ENCODE results near the genes PLK5 and REXO1.

DNA sequence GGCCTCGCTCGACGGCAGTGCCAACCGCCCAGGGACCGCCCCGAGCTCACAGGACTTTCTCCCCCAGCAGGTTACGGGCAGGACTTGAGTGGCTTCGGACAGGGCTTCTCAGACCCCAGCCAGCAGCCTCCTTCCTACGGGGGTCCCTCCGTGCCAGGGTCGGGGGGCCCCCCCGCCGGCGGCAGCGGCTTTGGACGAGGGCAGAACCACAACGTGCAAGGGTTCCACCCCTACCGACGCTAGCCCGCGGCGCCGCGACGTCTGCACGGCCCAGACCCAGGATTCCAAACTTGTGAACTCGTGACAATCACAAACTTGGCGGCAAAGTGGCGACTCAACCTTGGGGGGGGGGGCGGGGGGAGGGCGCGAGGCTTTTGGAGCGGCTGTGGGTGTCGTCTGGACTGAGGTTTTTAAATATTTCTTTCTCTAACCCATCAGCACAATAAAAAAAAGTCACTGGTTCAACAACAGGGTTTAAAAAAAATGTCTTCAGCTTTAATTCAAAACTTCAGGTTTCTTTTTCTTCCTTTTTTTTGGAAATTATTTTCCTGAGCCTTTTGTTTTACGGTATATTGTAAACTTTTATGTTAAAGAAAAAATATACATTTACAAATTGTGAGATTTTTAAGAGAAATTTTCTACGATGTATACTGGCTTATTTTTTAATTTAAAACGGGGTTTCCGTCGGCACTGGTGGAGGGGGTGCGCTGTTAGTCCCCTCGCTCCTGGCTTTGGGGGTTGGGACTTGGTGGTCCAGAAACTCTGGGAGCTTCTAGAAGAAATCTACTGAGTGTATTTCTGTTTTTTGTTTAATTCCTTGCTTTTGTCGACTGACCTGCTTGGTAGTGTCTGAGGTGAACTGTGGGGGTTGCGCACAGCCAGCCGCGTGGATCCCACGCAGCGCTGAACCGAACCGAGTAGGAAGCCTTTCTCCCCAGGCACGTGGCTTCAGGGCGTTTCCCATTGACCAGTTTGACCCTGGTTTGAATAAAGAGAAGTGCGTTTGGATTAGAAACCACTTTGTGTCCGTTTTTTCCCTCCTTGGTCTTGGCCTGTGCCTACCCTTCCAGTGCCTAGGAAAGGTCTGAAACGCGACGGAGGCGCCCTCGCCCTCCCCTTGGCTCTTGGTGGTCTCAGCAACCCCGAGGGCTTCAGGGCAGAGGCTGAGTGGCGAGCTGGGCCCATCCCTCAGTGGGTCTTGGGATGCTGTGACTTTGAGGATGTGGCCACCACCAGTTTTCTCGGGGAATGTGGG is 3.1 kb upstream of the RPS15 start:
- PRO-cap: no peak

- PRO-cap: no peak
Measured at GRCh38 chr19:1523595-1524184, at the start of gene PLK5. TSS of gene PLK5 (plus strand) at chr19:1524077.

GRCh38 chr19:1566866-1567397 is 1.2 kb downstream of the MEX3D start:
- PRO-cap: unidirectional peak, minus-strand start at chr19:1567300

GRCh38 chr19:1591304-1592091 is 1.2 kb downstream of the MBD3 start:
- PRO-cap: no peak

DNA sequence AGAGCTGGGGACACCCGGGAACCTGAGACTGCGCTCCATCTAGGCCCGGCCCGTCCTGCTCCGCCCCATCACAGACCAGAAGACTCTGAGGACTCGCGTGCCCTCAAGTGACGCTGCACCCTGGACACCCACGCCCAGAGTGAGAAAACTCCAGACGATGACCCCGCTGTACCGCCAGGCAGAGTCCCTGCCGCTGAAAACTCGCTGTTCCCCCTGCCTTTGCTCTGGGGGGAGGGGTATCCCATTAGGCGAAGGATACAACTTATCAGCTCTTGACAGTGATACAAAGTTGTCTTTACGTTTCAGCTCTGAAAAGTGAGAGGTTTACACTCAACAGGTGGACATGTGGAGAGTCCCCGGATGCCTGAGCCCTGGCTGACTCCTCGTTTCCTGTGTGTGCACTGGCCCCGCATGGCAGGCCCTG is 5.9 kb downstream of the TCF3 start:
- PRO-cap: no peak

DNA sequence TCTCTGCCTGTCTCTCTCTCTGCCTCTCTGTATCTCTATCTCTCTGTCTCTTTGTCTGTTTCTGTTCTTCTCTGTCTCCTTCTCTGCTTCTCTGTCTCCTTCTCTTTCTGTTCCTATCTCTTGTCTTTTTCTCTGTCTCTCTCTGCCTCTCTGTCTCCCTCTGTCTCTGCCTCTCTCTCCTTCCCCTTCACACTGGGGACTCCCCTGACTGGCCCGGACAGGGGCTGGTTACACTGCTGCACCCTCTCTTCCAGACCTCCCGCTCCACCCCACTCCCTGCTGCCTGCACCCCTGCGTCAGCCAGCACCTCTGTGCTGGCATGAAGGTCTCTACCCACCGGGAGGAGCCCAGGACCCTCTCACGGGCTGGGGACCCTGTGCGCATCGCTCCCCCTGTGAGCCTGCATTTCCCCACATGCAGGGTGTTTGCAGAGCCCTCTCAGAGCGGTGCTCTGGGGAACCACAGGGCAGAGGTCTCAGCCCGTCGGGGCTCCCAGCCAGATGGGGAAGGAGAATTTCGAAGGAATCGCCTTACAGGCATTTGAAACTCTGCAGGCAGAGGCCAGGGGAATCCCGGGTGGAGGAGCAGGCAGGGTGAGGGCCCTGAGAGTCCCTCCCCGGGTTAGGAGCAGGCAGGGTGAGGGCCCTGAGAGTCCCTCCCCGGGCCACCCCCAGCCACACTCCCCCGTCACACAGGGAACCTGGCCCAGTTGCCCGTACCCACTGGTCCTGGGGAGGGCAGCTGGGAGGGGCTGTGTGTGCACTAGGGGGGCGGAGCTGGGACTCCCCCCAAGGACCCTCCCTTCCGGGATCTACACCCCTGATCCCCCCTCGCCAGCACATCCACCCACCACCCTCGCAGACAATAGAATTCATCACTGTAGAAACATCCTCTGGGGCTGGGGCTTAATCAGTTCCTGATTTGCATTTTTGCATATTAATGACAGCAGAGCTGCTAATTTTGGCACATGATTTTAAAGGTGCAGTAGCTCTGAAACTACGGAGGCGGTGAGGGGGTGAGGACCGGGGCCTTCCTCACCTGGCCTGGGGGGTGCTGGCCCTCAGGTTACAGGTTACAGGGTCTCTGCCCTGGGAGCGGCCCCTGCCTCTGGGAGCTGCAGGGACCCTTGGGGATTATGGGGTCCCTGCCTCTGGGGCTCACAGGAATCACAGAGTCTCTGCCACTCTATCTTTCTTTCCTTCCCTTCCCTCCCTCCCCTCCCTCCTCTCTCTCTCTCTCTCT is 16.3 kb upstream of the TCF3 start:
- PRO-cap: bidirectional peak, plus-strand start at position 984 of the sequence, minus-strand start at position 879 of the sequence

- PRO-cap: no peak
Measured at GRCh38 chr19:1837248-1838246, 10.7 kb downstream of the REXO1 start.

DNA sequence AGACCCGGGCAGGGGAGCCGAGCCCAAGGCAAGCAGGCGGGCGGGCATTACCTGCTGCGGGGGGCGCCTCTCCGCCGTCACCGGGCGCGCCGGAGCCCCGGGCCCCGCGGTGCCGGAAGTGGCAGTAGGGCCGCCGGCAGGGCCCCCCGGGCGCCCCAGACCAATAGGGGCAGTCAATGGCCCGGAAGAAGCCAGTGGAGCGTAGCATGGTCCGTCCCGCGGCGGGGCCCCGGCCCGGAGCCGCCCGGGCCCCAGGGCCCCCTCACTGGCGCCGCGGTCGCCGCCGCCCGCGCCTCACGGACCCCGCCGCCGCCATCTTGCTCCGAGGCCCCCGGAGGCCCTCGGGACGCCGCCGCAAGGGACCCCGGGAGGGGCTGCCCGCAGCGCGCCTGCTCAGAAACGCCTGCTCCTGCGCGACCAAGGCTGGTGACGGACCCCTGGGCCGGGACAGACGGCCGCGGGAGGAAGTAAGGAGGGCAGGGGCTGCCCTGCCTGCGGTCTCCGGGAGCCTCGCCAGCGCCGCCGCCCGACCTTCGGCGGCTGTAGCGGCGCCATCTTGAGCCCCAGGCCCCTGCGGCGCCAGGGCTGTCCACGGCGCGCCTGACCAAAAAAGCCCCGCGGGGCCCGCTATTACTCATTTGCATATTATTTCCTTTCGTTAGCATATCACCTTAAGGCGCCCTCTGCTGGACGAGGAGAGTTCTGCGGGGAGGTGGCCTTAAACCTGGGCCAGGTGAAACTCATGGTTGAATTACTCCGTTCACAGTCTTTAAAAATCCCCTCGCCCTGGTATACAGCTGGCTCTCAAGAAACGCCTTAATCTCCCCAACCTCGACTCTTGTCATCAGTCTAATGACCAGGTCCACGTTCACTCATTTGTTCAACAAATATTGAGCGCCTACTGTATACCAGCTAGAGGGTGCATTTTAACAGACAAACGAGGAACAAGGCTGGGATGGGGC is at the start of gene REXO1:
Gene REXO1, minus strand, starts transcription at position 333 of the 962 bp plus-strand sequence.
- PRO-cap: unidirectional peak, minus-strand start at position 319 of the sequence; unidirectional peak, minus-strand start at position 542 of the sequence

DNA sequence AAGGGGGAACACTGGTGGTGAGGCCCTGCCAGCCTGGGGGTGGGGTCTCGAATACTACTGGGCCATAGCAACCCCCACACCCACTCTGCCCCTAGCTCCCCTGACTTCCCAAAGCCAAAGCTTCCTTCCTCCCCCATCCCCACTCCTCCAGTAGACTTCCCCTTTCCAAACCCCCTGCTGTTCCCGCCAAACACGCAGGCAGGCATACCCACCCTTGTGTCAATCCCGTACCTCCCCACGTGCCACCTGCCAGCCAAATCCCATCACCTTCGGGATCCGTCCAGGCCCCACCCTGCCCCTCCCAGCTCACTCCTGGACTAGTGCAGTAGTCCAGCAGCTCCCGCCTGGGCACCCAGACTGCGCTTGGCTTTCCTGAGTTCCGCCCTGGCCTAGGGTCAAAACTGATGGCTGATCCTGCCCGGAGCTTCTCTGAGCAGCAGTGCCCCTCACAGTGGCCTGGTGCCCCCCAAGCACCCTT is 5.4 kb downstream of the KLF16 start:
- PRO-cap: no peak

GRCh38 chr19:1859182-1859871 is 4.1 kb downstream of the KLF16 start:
- PRO-cap: no peak

- PRO-cap: no peak
Measured at GRCh38 chr19:1887231-1887717, 2.0 kb upstream of the ABHD17A start.

DNA sequence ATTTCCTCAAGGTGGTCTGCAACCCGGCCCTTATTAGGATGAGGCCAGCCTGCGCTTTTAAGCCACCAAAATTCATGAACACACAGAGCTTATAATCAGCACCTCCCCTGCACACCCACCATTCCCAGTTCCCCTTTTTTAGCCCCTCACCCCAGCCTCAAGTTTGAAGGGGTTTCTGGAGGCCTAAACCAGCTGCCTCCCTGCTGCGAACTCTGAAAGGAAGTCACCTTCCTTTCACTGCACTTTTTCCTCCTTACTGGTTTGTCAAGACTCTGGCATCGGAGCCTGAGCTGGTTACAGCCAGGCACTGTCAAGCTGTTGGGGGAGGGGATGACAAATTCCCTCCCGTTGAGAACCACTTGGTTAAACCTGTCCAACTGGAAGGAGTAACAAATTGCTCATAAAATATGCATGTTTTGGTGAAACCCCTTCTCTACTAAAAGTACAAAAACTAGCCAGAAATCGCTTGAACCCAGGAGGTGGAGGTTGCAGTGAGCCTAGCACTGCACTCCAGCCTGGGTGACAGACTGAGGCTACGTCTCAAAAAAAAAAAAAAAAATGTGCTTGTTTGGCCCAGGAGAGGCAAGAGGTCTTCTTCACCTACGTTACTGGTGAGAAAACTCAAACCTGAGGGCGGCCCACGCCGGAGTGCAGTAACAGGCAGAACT is 716 bp upstream of the ADAT3 start:
- PRO-cap: no peak

- PRO-cap: no peak
Measured at GRCh38 chr19:1922662-1923386, 17.6 kb downstream of the ADAT3 start.

DNA sequence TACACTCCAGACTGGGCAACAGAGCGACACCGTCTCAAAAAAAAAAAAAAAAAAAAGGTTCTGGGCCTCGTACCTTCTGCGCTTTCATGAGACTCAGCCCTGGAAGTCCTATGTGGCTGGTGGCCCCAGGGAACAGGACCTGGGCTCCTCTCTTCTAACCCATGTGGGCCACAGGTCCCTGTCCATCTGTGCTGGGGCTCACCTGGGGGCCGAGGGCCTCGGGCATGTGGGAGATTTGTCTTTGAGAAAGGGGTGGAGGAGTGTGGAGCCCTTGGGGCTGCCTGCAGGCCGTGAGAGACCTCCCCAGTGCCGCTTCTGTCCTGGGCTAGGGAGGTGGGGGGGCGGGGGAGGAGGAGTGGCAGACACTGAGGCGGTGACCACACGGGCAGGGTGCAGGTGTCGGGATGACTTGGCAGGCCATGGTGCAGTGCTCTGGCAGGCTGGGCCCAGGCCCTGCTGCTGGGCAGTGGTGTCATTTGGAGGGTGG is 36.8 kb downstream of the CSNK1G2 start:
- PRO-cap: no peak

DNA sequence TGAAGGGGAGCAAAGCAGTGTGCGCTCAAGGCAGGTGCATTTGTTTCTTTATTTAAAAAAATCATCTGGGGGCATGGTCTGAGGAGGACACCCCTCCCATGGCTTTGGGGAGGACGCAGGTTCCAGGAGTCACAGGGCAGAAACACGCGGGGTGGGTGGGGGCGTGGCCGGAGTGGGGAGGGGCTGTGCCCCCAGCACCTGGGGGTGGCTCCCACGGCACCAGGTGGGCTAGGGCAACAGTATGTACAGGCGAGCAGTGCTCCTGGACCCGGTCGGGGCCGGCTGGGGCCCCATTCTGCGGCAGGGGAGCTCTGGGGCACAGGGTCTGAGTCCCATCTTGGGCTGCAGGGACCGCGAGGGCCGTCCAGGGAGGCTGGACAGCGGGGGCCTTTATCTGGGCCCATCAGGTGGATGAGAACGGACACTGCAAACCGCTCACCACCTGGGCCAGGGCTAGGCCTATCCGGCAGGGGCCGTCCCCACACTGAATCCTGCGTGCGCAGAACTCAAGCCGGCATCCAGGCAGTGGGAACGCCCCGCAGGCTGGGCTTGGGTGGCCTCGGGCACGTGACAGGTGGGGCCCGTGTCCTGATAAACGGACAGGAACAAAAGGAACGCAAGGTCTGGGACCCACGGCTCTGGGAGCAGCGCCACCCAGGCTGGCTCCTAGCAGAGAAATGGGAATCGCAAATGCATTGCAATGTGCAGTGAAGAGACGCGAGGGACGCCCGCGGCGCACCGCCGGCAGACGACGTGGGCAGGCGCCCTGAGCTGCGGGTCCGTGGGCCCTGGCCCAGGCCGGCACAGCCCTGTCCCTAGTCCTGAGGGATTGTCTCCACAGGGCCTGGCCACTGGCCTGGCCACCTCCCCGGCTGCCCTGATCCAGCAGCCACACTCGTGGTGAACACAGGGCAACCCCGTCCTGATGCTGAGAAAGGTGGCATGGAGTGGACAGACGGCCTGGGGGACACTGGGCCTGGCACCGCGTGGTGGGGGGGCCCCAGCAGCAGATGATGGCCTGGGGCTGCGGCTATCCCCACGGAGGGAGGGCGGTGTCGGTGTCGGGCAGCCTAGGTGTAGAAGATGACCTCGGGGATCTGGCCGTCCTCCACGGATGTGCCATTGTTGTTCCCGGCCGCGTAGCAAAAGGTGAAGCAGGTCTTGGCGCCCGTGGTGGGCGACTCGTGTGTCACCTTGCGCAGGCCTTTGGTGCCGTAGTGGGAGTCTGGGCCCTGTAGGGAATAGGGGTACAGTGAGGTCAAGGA is 29.7 kb downstream of the BTBD2 start:
- PRO-cap: no peak

GRCh38 chr19:2056235-2057144 is 5.4 kb upstream of the MKNK2 start:
- PRO-cap: unidirectional peak, minus-strand start at chr19:2056518

GRCh38 chr19:2075512-2075905 is 20.6 kb downstream of the MOB3A start:
- PRO-cap: no peak

DNA sequence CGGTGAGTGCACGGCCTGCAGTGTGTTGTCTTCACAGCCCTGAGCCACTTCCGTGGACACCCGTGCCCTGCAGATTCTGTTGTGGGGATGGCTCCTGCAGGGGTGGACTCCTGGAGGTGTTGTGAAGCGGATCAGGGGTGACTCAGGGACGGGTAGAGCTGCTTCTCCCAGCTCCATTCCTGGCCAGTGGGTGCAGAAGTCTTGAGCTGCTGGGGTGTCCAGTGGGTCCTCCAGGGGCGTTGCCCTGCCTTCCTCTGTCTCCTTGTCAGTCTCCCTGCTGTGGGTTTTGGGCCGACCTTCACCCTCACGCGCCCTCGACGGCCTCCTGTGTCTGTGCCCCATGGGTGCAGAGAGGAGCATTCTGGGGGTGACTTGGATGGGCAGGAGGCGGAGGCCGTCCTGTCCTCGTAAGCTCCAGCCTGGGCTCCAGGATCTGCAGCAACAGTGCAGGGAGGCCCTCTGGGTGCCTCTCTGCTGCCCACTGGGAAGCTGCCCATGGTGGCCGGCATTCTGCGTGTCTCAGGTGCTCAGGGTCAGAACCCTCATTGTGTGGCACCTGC is 17.1 kb downstream of the DOT1L start:
- PRO-cap: no peak

- PRO-cap: no peak
Measured at GRCh38 chr19:2181315-2182135, 17.8 kb downstream of the DOT1L start.

- PRO-cap: no peak
Measured at GRCh38 chr19:2195270-2195729, 31.6 kb downstream of the DOT1L start.

All from colic lymph node (tissue), 1 donor.